Skin of body (tissue), 2 donors: ENCODE data around the genes BTBD10, CYP2R1 and SOX6.

DNA sequence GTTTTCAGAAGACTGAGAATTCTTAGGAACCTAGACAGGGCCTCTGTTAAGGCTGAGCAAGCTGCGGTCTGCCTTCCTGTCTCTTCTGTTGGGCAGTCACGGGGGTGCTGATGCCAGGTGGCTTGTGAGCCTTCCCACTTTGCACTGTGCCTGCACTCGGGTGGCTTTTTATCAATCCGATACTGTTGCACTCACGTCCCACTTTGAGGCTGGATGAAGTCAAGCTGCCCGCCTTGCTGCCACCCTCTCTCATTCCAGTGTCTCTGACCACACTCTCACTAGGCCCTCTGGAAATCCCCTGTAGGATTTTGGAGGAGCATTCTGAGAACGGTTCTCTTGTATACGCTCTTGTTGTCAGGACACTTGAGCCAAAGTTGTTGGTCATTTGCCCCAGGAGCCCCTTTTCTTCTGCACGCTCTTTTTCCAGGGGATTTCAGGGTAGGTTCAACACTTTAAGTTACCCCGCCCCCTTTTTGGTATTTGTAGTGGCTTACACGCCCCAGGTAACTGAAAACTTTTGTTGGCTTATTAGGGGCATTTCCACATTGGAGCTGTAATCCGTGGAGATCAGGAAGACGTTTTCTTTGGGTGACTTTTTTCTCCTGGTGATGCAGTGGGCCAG, 141.9 kb downstream of the TEAD1 start:
- RAMPAGE, long total RNA = no peak

DNA sequence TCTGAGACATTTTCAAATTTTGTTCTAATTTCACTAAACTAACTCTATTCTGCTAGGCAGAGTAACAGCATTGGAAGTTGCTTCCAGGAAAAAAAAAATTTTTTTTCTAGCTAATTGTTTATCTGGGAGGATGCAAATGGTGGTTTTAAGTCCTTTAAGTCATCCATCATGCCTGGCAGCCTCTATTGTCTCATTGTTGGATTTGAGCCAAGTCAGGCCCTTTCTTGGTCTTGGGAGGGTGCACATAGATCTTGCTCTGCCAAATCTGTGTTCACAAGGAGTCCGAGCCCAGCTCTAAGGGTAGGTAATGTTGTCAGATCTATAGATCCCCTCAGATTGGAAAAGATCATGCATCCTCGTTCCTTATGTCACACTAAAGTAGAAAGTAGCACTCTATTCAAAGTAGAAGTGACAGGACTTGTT, 166.2 kb upstream of the RASSF10 start:
- RAMPAGE, long total RNA = no peak

GRCh38 chr11:12897796-12898276, 111.3 kb upstream of the RASSF10 start:
- RAMPAGE, long total RNA = no peak

DNA sequence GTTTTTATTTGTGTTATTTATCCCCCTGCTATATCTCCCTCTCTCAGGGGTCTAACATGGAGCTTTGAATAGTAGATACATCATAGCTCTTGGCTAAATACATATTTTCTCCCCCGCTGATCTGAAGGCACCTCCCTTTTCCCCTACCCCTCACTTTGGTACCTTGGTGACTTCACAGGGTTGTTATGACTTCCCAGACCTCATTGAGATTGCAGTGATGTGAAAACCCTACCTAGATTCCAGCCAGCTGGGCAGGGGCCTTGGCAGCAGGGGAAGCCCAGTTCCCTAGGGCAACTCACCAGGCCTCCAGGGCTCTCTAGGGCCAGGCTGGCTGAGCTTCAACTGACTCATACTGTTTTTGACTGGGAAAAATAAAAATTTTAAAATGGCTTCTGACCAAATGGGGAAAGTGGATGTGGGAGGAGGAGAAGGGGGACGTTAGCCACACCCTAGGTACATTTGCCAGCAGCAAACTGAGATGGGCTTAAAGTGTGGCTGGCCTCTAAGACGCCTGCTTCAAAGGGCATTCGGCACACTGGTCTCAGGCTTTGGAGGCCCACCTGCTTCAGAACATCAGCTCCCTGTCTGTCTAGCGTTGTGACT, 38.9 kb downstream of the BMAL1 start:
- RAMPAGE, long total RNA = no peak

GRCh38 chr11:13356606-13357217, 79.1 kb downstream of the BMAL1 start:
- RAMPAGE, long total RNA = no peak

DNA sequence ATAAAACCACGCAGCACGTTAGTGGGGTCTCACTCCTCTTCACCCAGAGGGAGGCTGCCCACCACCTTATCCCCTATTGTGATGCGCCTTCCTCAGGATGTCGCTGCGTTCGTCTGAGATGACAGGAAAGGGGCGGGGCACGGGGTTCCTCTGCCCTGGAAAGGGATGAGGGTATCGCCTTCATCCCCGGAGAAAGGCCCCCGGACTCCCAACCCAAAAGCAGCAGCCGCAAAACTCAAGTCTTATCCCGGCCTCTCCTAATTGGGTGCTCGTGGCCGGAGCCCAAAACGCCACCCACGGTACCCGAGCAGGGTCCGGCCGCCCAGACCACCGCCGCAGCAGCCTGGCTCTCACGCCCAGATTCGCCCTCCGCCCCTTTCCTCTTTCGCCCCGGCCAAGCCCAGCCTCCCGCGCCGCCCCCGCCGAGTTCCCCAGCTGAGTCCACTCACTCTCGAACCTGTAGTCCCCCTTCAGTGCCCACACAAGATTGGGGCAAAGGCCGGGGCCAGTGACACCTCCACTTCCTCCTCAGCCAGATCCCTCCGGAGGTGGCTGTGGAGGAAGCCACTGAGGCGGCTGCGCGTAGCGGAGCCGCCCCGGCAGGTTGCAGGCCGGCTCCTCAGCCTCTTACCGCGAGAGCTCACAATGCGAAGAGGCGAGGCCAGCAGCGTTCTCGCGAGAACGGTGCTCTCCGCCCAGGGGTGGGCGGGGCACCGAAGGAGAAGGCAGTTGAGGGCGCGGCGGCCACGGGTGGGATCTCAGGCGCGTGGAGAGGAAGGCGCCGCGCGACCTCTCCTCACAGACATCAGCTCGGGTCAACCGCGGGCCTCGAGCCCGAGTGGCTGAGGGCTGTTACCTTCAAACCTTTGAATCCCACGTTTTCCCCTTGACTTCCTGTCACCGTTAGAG, at the start of gene BTBD10:
Gene BTBD10, minus strand, starts transcription at position 580 of the 909 bp plus-strand sequence.
- RAMPAGE, long total RNA = no peak

GRCh38 chr11:13667259-13667660, 1.2 kb upstream of the FAR1 start:
- RAMPAGE, long total RNA = no peak

DNA sequence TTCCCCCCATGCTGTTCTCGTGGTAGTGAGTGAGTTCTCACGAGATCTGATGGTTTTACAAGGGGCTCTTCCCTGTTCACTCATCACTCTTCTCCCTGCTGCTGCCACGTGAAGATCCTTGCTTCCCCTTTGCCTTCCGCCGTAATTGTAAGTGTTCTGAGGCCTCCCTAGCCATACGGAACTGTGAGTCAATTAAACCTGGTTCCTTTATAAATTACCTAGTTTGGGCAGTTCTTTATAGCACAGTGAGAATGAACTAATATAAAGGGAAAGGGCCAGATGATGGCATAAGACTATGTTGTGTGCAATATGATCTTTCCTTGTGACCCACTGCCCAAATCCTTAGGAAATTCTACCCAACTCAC, 118.9 kb downstream of the FAR1 start:
- RAMPAGE, long total RNA = no peak

DNA sequence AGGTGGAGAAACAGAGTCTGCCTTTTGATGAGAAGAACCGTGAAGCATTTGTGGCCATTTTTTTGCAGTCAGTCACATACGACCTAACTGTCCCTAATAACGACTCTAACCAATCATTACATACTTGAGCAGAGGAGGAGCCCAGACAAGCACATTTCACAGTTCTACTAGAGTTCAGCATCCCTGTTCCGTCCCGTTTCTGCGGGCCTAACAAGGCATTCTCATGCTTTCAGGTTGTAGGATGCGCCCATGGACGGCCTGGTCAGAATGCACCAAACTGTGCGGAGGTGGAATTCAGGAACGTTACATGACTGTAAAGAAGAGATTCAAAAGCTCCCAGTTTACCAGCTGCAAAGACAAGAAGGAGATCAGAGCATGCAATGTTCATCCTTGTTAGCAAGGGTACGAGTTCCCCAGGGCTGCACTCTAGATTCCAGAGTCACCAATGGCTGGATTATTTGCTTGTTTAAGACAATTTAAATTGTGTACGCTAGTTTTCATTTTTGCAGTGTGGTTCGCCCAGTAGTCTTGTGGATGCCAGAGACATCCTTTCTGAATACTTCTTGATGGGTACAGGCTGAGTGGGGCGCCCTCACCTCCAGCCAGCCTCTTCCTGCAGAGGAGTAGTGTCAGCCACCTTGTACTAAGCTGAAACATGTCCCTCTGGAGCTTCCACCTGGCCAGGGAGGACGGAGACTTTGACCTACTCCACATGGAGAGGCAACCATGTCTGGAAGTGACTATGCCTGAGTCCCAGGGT, 93.5 kb downstream of the RRAS2 start:
- RAMPAGE, long total RNA = no peak

DNA sequence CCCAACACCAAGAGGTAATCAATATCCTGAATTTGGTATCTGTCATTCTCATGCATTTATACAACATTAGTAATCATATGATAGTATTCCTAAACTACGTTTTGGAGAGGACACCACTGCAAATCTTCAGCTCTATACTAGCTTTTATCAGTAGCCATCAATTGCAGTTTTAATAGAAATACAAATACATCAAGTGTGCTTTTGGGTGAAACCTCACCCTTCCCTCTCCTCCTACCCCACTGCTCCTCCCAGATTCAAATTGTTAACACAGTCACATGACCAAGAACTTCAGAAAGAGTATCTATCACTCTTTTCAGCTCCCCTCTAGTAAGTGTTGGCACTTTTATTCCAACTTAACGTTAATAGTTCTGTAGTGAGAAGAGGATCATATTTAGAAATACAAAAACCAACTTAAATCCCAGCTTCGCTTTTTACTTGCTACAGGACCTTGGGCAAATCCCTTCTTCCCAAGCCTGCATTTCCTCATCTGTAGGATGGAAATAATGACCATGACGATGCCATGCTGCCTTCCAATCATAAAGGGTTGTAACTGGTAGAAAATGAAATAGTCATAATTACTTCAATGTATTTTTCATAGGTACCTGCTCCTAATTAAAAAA, 17.0 kb downstream of the RRAS2 start:
- RAMPAGE, long total RNA = no peak

GRCh38 chr11:14617561-14618165, 25.9 kb upstream of the PDE3B start:
- RAMPAGE, long total RNA = no peak

GRCh38 chr11:14633425-14634034, 10.1 kb upstream of the PDE3B start:
- RAMPAGE, long total RNA = no peak

DNA sequence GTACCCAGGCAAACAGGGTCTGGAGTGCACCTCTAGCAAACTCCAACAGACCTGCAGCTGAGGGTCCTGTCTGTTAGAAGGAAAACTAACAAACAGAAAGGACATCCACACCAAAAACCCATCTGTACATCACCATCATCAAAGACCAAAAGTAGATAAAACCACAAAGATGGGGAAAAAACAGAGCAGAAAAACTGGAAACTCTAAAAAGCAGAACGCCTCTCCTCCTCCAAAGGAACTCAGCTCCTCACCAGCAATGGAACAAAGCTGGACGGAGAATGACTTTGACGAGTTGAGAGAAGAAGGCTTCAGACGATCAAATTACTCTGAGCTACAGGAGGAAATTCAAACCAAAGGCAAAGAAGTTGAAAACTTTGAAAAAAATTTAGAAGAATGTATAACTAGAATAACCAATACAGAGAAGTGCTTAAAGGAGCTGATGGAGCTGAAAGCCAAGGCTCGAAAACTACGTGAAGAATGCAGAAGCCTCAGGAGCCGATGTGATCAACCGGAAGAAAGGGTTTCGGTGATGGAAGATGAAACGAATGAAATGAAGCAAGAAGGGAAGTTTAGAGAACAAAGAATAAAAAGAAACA, 46.7 kb downstream of the CYP2R1 start:
- RAMPAGE, long total RNA = no peak

GRCh38 chr11:14891896-14892830, at the start of gene CYP2R1:
Gene CYP2R1, minus strand, starts transcription at chr11:14892231.
- RAMPAGE, long total RNA = no peak

DNA sequence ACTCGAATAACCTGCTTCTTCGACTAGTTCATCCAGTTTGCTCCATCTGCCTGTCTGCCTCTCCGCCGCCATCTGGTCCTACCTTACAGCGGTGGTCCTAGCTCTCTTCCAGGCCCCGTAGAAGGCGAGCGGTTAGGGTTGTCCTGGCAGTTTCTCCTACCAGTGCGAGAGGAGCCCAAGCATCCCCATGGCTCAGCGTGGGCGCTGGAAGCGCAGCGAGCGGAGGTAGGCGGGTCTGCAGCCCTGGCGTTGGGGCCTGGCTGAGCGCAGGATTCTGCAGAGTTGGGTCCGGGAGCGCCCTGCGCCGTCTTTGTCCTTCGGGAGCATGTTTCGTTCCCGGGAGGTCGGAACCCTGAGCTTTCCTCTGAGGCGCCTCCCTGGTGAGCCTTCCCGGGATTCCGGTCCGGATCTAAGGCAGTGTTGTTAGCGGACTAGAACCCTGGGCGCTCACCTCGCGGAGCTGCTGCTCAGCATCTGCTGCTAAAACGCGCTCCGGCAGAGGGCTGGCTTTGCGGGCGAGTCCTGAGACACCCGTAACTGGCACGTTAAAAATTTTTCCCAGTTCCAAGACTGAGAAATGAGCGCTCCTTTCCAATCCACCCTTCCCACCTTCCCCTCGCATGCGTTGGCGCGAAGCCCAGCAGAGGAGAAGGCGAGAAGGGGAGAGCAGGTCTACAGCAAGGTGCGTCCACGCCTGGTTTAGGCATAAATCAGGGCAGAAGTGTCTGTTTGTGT, 468 bp downstream of the CALCB start:
- RAMPAGE, long total RNA = no peak

DNA sequence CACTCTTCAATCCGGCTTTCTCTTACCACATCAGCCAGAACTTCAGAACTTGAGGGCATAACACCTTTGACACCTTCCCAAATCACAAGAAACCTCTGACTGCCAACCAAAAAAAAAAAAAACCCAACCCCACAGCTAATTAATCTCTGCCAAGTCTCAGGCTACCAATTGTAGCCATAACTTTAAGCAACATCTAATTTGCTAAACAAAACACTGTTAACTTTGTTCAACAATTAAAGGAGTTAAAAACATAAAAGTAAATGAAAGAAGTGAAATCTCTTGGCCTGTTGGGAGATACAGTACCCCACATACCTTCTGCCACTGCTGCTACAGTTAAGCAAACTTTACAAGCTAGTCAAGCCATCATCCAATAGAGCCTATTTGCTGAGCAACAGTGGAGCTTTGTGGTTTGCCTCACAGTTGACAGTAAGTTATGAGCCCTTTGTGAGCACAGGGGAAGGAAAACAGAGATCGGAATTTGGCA, at the start of gene SOX6:
Gene SOX6, minus strand, starts transcription at position 435 of the 484 bp plus-strand sequence.
- RAMPAGE, long total RNA = no peak

- RAMPAGE, long total RNA = no peak
These were observed 127.9 kb upstream of the C11orf58 start for GRCh38 chr11:16610494-16610977.

- RAMPAGE, long total RNA = no peak
These were observed 125.7 kb upstream of the C11orf58 start for GRCh38 chr11:16612508-16613377.

DNA sequence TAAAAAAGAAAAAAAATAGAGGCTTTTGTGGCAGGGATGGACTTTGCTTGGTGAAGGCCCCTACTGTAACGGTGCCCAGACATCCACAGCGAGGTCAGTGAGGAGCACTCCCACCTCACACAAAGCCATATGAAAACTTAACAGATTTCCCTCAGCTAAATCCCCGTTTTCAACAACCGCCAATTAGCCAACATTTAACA, 641 bp upstream of the C11orf58 start:
- RAMPAGE, long total RNA = no peak

DNA sequence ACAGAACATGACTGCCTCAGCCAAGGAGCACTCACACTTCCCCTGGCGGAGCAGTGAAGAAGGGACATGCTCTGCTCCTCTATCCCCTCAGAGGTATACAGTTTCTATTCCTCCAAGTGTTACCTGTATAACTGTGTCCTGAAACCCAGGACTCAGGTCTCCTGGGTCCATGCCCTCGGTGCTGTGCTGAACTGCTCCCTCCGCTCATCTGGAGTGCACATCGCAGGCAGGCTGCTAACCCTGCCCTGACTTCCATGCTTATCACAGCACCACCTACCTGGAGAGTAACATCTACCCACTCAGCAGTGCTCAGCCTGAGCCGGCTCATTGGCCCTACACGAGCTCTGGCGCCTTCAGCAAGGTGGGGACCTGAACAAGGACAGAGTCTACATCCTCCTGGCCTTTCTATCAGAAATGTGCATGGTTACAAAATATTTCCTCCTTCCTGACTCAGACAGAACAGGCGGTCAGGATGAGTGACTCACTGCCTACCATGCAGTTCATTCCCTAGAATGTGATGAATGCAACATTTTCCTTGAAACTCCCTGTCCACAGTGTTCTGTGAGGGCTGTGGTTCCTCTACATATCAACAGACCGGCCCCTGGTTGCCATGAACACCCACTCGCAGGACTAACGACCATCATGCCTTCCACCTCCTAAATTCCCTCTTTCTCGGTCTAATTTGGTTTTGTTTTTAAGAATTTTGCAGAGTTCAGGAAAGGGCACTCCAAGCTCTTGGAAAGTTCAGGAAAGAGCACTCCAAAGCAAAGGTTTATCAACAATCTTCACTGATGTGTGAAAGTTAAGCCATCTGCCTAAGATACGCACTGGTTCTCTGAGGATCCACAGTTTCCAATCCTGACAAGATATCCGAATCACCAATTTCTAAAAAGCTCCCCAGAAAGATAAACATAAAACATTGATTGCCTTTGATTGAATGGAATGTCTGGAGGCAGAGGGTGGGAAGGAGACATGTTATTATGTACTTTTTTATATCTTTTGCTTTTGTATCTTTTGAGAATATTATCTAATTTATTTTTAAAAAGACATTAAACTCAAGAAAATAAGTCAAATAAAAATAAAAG, 53.2 kb downstream of the C11orf58 start:
- RAMPAGE, long total RNA = no peak